Measurements from ENCODE around the gene EXO5.

- RAMPAGE, long total RNA, result no peak
- RRBS, result no CpG with 5 or more reads among the region's 20 CpGs
Measured at GRCh38 chr1:39817266-39817840, 28.7 kb upstream of the BMP8B start.

DNA sequence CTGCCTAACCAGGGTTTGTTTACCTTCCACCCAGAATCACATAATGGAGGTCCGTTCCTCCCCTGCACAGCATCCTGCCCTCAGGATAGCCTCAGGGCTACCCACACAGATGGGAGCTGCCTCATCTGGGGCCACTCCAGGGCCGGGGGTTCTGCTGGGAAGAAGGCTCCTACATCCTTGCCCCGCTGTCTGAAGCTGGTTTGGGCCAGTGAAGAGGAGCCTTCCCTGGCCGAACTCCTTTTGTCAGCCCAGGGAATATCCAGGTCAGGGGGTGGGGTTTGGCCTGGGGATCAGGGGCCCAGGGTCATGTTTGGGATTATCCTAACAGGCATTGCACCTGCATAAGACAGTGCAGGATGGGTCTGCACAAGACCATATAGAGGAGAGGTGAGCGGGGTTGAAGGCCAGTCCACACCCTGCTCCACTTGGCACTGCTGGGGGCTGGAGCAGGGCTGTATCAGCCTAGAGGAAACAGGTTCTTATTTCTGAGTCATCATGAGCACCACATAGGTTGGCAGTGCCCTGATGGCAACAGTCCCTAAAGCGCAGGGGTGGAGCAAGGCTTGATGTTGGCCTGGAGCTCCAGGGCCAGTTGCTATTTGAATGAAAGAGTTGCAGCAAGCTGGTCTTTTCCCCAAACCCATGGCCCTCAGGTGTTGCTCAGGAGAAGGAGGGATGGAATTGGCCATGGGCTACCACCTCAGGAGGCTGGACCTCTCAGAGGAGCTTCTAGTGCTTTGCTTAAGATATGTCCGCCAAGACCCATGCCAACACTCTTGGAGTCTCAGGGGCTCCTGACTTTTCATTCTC, 29.7 kb upstream of the BMP8B start:
- RAMPAGE, long total RNA, result no peak
- RRBS, result no CpG with 5 or more reads among the region's 7 CpGs

- RAMPAGE, long total RNA, result no peak
- RRBS, result no CpG with 5 or more reads among the region's 11 CpGs
Measured at GRCh38 chr1:39934022-39934936, 20.7 kb upstream of the MFSD2A start.

DNA sequence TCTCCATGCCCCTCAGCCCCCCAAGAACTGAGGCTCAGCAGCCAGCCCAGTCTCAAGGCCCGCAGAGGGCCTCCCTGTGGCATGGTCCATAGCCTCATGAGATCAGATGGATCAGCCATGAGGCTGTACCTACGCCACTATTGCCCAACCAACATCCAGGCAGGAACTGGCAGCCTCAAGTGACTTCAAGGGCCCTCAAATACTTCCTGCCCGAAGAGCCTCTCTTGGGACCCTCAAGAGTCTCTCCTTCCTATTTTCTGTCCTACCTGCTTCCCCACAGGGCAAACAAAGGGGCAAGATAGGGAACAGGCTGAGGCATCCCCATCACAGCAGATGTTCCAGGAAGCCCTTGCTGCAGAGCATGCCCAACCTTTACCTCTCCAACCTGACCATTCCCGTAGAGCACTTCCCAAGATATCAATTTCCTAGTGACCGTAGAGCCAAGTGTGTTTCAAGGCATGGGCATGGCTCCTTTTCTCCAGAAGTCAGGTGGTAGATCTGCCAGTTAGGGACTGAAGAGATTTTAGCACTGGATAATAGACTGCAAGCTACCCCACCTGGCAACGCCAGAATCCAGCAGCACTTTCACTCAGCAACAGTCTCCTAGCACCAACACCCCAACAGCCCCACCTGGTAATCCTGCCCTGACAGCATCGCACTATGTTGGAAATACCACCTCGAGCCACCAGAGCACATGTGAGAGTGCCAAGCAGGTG, 13.8 kb upstream of the MFSD2A start:
- RAMPAGE, long total RNA, result no peak
- RRBS, result no CpG with 5 or more reads among the region's 8 CpGs

GRCh38 chr1:39955765-39956560, 1.0 kb downstream of the MFSD2A start:
- RAMPAGE, long total RNA, result no peak
- RRBS, result no CpG with 5 or more reads among the region's 24 CpGs

DNA sequence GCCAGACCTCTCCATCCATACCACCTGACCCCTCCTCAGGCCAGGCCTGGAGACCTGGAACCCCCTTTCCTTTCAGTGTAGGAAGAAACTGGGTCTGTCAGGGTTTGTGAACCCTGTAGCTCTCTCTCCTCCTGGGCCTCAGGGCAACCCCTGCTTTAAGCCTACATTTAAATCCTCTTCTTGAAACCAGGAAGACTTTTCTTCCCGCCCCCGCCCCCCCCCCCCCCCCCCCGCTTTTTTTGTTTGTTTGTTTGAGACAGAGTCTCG, 6.1 kb downstream of the MFSD2A start:
- RAMPAGE, long total RNA, result no peak
- RRBS, result no CpG with 5 or more reads among the region's 4 CpGs

DNA sequence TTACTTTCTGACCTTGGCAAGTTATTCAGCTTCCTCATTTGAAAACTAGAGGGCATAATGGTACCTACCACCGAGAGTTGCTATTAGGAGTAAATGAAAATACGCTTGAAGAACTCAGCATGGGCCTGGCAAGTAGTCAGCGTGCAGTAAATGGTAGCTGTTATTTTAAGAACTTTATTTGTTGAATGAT, 1.2 kb upstream of the CAP1 start:
- RAMPAGE, long total RNA, result no peak
- RRBS, result no CpG with 5 or more reads among the region's 3 CpGs

- RAMPAGE, long total RNA, result no peak
- RRBS, result no CpG with 5 or more reads among the region's 11 CpGs
Measured at GRCh38 chr1:40067561-40068135, 27.1 kb downstream of the CAP1 start.

DNA sequence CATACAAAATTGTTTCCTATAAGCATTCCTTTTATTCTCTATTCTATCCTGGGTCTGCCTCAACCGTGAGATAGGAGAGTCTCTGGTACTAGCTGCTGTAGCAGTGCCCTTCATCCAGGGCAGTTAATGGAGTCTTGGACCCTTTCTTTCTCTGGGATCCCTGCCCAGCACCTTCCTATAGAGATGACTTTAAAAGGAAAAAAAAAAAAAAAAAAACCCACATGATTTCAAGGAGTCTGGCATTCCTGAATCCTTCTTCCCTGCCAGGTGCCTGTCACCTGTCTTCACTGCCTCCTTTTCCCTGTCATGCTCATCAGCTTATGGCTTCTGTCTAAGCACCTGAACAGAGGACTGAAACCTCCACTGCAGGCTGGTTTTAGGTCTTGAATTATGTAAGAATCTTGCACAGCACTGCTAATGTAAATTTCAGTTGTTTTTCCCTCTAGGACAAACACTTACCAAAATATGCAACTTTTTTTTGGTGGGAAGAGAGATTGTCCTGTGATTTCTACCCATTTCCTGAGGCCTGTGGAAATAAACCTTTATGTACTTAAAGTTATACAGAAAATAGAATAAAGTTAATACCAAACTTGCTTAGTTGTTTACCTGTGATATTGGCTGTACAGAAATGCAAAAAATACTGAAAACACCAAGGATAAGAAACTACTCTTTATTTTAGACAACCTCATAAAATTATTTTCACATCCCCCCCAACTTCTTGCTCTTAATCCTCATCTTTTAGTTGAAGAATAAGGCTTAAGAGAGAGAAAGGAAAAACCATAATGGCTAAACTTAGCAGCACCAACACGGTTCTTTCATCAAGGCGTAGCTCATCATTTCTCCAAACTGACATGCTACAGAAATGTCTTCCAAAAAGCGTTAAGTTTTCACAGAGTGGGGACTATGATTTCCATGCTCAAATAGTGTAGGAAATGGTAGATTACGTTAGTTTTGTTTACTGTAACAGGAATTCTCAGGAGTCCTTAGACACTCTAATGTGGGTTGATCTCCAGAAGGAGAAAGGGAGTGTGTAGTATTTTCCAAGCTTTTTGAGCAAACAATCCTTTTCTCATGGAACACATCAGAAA, 24.7 kb downstream of the PPT1 start:
- RAMPAGE, long total RNA, result no peak
- RRBS, result no CpG with 5 or more reads among the region's 5 CpGs

- RAMPAGE, long total RNA, result no peak
- RRBS, result no CpG with 5 or more reads among the region's 5 CpGs
Measured at GRCh38 chr1:40114362-40114867, 17.4 kb upstream of the PPT1 start.

GRCh38 chr1:40132693-40133379, 28.4 kb upstream of the RLF start:
- RAMPAGE, long total RNA, result no peak
- RRBS, result 7% methylated on average over 5 of the region's 45 CpGs

DNA sequence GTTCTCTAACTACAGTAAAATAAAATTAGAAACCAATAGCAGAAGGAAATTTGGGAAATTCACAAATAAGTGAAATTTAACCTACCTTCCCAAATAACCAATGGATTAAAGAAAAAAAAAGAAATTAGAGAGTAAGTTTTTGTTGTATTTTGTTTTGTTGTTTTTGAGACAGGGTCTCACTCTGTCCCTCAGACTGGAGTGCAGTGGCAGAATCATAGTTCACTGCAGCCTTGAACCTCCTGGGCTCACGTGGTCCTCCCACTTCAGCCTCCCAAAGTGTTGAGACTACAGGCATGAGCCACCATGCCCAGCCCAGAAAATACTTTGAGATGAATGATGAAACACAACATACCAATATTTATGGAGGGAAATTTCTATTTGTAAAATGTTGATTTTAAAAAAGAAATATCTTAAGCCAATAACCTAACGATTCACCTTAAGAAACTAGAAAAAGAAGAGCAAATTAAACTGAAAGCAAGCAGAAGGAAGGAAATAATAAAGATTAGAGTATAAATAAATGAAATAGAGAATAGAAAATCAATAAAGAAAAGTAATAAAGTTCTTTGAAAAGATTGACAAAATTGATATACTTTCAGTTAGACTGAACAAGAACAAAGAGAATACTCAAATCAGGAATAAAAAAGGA, 32.2 kb upstream of the TMCO2 start:
- RAMPAGE, long total RNA, result no peak
- RRBS, result no CpG with 5 or more reads among the region's 2 CpGs

GRCh38 chr1:40239507-40240209, 8.1 kb upstream of the TMCO2 start:
- RAMPAGE, long total RNA, result no peak
- RRBS, result no CpG with 5 or more reads among the region's 3 CpGs

- RAMPAGE, long total RNA, result no peak
- RRBS, result 61% methylated on average over 3 of the region's 8 CpGs
Measured at GRCh38 chr1:40312332-40312863, 4.7 kb downstream of the COL9A2 start.

GRCh38 chr1:40382856-40383522, 9.5 kb downstream of the SMAP2 start:
- RAMPAGE, long total RNA, result no peak
- RRBS, result no CpG with 5 or more reads among the region's 7 CpGs

DNA sequence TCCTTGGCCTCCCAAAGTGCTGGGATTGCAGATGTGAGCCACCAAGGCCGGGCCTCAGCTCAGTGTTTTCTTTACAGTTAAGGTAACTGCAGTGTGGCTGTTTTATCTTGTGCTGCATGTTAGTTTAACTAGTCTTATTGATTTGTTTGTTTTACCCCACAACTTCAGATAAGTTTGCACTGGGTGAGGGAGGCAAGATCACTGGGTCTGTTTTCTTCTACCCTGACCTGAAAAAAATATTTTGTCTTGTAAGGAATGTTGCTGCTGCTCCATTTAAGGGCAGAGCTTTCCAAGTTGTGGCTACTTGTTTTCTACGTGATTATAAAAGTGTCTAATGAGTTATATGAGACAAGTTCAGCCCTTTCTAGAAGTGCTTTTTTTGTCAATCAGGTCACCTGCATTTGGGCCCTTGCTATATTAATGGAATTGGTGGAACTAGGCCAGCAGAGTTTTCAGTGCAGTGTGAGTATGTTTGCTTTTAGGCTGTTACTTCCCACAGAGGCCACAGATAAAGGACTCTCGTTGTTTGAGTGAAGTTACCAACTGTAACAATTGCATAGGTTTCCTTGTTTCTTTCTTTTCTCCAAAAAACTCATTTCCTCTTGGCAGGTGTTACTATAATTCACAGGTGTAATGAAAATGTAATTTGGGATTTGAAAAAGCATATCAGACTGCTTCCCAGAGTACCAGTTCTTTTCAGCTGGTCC, 10.8 kb downstream of the SMAP2 start:
- RAMPAGE, long total RNA, result no peak
- RRBS, result no CpG with 5 or more reads among the region's 3 CpGs

GRCh38 chr1:40391629-40392298, 18.2 kb downstream of the SMAP2 start:
- RAMPAGE, long total RNA, result no peak
- RRBS, result no CpG with 5 or more reads among the region's 4 CpGs

DNA sequence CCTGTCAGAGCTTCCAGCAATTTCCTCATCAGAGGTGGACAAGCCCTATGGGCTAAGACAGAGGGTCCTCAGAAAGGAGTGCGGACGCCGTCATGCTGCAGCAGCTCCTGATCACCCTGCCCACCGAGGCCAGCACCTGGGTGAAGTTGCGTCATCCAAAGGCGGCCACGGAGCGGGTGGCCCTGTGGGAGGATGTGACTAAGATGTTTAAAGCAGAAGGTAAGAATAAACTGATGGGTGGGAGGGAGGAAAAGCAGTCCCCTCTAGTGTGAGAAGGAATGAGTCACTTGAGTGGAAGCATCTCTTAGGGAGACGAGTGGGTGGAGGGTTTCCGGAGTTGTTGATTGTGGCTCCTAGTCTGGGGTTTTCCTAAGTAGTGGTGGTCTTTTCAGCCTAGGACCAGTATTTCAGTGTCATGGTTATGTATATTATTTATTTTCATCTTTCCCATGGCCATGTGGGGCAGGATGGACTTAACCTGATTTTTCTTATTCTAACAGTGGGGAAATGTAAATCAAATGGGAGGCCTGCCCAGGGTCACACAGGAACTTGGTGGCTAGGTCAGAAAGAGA, 680 bp downstream of the ZFP69B start:
- RAMPAGE, long total RNA, result no peak
- RRBS, result no CpG with 5 or more reads among the region's 10 CpGs

DNA sequence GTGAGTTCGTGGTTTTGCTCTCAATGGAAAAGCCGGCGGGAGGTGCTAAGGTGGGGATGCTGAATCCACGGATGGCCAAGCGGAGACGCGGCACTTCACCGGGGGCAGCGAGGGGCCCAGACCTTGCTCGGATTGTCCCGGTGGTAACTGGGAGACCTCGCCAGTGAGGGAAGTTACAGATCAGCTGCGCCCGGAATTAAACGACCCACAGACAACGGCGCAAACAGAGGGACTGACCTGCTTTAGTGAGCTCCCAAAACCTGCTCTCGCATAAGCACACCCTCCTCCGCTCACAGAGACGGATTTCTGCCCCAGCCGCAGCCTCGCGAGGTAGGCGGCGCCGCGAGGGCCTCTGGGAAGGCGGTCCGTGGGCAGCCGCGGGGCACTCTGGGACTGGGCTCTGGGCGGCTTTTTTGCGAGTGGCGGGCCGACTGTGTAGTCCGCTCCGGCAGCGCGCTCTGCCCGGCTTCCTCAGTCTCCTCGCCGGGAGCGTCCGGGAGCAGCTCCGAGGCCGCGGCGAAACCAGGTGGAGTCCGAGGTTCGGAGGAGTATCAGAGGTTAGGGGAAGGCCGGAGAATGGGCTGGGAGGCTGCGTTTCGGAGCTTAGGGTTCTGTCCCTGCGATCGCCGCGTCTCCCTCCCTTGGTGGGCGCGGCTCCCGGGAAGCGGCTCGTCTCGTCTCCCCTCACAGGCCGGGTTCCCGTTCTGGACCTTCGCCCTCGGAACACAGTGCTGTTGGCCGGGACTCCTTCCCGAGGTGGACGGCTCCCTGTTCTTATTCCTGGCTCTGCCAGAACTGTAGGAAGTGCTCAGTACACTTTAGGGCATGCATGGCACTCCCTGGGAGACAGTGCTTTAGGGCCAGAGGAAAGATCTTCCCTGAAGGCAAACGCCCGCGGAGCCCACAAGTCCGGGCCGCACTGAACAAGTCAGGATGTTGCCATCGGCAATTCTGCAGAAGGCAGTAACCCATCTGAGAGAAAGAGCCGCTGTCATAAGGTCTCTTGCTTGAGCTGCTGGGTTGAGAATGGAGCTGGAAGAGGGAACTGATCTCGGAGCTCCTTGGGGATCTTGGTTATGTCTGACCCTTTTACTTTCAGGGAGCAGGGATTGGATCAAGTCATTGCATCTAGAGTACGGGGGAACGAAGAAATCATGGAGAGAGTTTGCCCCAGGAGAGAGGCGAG, at the start of gene EXO5:
Gene EXO5 (plus strand): TSS at position 416 of the 1,186 bp plus-strand sequence.
- RAMPAGE, long total RNA, result start-site peak on the minus strand centred at position 322 of the sequence, 91 bp wide, 25 and 12 reads in 2 replicates; start-site peak on the plus strand centred at position 407 of the sequence, 23 bp wide, 95 and 47 reads in 2 replicates
- RRBS, result 1% methylated on average over 38 of the region's 81 CpGs

DNA sequence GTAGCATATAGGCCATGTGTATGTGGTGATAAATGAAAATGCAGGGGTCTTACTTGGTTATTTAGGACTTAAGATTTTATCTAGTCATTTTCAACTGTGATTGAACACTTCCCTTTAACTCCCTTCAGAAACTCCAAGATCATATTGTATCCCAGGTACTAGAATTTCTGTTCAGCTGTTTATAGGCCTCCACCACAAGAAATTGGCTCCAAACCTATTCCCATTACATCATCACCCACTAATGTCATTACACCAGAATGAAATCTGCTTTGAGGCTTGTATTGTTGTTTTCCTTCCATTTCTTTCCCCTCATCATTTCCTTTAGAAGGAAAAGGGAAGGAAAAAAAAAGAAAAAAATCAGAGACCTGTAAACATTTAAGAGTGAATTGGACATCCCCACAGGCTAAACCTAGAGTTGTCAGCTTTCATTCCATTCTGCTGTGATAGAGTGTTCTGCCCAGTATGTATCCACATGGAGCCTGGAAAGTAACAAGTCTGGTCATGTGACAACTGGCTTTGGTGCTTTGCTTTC, 44.5 kb downstream of the NFYC start:
- RAMPAGE, long total RNA, result no peak

All from kidney epithelial cell (primary cell).